GM19239 (cell line): ENCODE measurements around the genes BCL2L13, BID and MICAL3.

- RRBS, result no CpG with 5 or more reads among the region's 27 CpGs
These were observed 3430.3 kb upstream of the OR11H1 start for GRCh38 chr22:12097755-12098109.

- RRBS, result no CpG with 5 or more reads among the region's 14 CpGs
These were observed 2925.4 kb upstream of the OR11H1 start for GRCh38 chr22:12602671-12602959.

DNA sequence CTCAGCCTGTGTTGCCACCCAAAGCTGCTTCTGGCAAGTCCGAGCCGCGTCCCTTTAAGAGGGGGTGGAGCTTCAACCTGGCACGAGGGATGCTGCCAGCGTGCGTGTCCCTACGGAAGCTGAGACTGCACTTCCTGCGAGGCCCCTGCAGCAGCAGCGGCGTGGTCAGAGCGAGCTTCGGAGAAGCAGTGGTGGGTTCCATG lies 94.9 kb downstream of the POTEH start:
- RRBS, result no CpG with 5 or more reads among the region's 12 CpGs

GRCh38 chr22:16722065-16722381 lies 103.2 kb downstream of the XKR3 start:
- RRBS, result no CpG with 5 or more reads among the region's 2 CpGs

DNA sequence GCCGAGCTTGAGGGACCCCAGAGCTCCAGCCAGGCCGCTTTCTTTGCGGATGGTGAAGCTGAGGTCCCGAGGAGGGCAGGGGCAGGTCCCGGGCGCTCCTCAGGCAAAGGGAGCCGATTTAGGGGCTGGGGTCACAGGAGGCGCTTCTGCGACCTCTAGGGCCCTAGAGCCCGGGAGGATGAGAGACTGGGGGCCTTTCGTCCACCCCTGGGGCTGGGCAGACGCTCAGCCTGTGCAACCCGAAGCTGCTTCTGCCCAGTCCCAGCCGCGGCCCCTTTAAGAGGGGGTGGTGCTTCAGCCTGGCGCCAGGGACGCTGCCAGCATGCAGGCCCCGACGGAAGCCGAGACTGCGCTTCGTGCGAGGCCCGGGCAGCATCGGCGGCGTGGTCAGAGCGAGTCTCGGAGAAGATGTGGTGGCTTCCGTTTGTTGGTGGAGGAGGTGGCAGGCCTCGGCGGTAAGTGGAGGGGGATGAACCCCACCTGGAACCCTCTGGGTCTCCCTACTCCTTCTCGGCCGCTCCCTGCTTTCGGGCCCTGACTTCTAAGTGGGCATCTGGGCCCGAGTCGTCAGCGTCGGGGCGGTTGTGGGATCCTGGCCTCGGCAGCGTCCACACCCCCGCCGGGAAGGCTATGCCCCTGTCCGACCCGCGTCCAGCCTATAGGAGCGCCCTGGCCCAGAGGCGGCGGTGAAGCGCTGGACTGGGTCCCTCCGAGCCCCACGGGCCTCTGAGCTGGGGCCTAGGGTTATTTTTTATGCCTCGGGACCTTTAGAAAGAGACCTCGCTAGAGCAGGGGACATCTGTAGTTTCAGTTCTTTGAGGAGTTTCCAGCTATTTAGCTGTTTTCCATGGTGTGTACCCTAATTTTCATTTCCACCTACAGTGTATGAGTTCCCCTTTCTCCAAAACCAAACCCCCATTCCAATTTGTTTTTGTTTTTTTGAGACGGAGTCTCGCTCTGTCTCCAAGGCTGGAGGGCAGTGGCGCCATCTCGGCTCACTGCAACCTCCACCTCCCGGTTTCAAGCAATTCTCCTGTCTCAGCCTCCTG lies 29.2 kb upstream of the GAB4 start:
- RRBS, result no CpG with 5 or more reads among the region's 60 CpGs

- RRBS, result no CpG with 5 or more reads among the region's 20 CpGs
These were observed 17.1 kb downstream of the IL17RA start for GRCh38 chr22:17101604-17102691.

DNA sequence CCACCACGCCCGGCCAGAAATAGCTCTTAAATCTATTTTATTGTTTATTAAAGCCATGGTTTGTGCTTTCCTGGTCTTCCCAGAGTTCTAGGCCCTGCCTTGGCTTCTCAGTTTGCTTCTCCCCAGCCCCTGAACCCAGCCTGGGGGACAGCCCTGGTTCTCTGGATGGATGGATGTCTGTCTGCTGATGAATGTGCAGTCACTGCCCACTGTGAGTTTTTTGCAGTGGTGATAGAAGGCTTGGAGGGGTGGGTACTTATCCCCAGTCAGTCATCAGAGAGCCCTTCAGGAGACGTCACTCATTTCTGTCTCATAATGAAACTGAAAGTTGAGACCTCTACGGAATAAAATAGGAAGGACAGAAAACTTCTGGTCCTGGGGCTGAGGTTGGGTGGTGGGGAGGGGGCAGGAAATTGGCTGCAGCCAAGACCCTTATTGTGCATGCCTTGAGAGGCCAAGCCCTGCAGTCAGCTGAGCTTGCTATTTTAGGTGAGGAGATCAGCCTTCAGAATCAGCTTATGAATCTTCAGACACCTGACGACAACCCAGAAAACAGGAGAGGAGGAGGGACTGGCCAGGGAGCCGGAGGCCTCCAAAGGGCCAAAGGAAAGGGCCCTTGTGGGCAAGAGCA lies 17.7 kb upstream of the ADA2 start:
- RRBS, result no CpG with 5 or more reads among the region's 6 CpGs

DNA sequence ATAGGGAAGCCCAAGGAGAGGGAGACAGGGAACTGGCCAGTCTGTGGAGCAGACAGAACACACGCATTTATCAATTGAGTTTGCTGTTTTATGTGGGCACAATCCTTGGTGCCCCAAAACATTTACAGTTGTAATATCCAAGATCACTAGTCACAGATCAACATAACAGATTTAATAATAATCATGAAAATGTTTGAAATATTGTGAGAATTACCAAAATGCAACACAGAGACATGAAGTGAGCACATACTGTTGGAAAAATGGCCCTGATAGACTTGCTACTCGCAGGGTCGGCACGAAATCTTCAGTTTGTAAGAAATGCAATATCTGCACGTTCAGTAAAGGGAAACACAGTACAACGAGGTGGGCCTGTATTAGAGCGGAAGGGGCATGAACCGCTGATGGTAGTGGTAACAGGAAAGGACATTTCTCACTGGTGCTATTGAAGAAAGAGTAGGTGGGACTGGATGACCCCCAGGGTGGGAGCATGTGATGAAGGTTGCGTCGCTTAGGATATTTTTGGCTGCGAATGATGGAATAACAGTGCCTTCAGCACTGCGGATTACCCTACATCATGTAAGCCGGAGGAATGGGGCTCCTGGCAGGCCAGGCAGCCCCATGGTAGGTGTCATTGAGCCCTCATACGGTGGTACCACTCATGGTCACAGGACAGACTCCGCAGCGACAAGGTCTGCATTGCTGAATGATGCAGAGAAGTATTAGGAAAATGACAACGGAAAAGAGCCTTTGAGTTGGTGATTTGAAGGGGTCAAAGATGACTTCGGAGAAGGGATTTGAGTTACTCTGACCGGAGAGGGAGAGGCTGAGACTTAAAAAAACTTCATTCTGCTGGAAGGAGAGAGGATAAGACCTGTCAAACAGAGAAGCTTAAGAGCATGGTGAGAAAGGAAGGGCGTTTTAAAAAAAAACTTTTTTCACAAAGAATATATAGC lies 16.5 kb downstream of the CECR2 start:
- RRBS, result no CpG with 5 or more reads among the region's 20 CpGs

DNA sequence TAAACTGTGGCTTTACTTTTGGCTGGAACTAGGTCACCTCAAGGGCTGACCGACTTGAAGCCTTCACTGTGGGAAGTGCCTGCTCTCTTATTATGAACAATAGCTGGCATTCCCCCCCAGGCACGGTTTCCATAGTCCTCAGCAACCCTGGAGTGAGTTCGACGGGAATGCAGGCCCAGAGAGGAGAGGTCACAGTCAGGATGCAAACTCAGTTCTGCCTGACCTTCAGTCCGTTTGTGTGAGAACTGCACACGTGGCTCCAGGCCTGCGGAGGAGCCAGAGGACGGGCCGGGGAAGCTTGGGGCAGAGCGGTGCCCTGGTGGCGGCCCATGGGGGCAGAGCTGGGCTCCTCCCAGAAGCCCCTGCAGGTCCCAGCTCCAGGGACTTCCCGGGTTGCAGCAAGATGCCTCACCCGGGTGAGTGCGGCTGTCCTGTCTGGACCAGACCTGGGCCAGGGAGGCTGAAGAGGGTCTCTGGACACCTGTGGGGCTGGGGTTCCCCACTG lies 17.2 kb downstream of the SLC25A18 start:
- RRBS, result 48% methylated on average over 4 of the region's 14 CpGs

- RRBS, result no CpG with 5 or more reads among the region's 4 CpGs
These were observed 751 bp upstream of the BCL2L13 start for GRCh38 chr22:17637875-17638136.

DNA sequence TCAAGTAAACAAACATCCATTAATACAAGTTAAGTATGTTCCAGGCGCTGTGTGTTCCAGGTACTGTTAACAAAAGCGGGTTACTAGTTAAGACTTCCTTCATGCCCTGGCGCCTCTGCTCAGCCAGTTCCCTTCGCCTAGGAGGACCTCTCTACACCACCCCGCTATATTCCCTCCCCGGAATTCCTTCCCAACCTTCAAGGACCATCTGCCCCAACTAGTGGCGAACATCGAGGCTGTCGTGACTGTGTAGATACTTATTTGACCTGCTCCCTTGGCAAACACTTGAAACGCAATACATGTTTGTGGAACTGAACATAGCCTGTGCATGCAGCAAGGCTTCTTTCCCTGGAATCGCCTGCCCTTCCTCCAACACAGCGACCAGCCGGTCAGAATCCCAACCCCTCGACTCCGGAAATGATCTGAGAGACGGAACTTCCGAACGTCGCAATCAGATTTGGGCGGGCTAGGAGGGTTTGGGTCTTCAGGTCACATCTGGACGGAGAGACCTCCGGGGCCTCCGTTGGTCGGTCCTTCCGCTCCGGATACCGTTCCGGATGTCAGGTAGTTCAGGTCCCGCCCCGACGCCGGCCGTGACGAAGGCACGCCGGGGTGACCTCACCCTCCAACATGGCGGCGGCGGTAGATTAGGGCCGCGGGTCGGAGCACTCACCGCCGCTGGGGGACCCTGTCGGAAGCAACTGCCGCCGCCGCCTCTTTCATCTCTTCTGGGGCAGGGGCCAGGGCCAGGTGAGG lies at the start of gene BCL2L13:
TSS of gene BCL2L13 (plus strand) at position 621 of the 756 bp plus-strand sequence.
- RRBS, result 2% methylated on average over 7 of the region's 48 CpGs

GRCh38 chr22:17774196-17775287 lies at the start of gene BID:
Gene BID (minus strand): TSS chr22:17774469.
- RRBS, result 1% methylated on average over 32 of the region's 76 CpGs

GRCh38 chr22:17779102-17779950 lies 5.1 kb upstream of the BID start:
- RRBS, result no CpG with 5 or more reads among the region's 21 CpGs

GRCh38 chr22:17781267-17782304 lies 7.3 kb upstream of the BID start:
- RRBS, result no CpG with 5 or more reads among the region's 18 CpGs

- RRBS, result no CpG with 5 or more reads among the region's 24 CpGs
These were observed 12.3 kb upstream of the BID start for GRCh38 chr22:17786303-17787325.

DNA sequence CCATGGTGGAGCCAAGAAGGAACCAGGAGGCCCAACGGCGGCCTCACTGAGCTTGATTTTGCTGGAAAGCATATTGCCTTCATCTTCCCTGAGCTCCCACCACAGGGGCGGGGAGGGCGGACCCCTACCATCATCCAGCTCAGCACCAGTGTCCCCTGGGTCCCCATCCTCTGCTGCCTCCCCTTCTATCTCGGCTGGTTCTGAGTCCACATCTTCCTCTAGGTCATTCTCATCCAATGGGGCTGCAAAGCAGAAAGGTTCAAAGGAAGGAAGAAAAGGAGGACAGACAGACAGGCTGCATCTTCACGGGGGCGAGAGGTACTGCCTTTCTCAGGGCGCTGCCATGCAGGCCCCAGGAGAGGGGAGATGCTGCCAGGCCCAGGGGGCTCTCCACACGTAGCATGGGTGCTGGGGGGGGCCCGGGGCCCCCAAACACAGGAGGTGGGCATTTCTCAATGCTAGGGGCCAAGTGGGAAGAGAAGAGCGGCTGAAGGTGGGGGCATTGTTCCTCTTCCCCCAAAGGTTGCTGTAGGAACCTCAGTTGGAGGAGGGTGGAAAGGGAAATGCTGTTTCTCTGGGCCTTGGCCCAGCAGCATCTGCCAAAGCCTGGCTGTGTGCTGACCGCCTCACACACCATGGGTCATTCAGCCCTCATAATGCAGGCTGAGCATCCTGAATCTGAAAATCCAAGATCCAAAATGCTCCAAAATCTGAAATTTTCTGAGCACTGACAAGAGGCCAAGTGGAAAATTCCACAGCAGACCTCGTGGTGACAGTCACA lies 48.7 kb upstream of the BID start:
- RRBS, result no CpG with 5 or more reads among the region's 13 CpGs

DNA sequence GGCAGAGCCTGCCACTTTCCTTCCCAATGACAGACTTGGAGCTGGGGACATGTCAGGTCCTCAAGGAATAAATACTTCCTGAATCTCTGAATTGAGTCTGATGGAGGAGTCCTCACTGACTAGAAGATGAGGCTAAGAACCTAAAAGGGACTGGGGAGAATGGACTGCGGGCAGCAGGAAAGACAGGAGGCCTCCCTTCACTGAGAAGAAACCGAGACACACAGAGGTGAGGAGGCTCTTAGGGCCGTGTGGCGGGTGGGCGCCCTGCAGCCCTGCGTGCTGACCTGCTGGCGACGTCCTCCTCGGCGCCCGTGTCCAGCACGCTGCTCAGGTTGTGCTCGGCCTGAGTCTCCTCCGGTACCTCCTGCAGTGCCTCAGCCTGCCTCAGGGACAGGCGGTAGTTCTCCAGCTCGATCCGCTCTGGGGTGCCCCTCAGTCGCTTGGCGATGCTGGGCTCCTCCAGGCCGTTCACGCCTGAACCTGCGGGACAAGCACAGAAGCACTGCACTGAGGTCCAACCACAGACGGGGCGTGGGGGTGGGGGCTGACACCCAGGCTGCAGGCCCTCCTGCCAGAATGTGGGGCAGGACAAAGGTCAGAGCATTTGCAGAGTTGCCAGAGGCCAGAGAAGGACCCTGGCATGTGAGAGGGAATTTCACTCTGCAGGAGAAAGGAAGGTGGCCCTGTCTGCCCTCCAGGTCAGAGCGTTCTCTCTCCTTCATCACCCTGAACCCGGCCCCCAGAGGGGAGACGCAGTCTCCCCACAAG lies 67.5 kb upstream of the BID start:
- RRBS, result no CpG with 5 or more reads among the region's 27 CpGs

- RRBS, result 85% methylated on average over 5 of the region's 15 CpGs
These were observed 113.7 kb downstream of the MICAL3 start for GRCh38 chr22:17910415-17911348.

GRCh38 chr22:18024160-18025091 lies at the start of gene MICAL3:
Gene MICAL3 (minus strand): TSS chr22:18024561.
- RRBS, result no CpG with 5 or more reads among the region's 66 CpGs

GRCh38 chr22:18055824-18056721 lies 21.7 kb upstream of the PEX26 start:
- RRBS, result no CpG with 5 or more reads among the region's 10 CpGs